ENCODE measurements around a stretch of chr5.

DNA sequence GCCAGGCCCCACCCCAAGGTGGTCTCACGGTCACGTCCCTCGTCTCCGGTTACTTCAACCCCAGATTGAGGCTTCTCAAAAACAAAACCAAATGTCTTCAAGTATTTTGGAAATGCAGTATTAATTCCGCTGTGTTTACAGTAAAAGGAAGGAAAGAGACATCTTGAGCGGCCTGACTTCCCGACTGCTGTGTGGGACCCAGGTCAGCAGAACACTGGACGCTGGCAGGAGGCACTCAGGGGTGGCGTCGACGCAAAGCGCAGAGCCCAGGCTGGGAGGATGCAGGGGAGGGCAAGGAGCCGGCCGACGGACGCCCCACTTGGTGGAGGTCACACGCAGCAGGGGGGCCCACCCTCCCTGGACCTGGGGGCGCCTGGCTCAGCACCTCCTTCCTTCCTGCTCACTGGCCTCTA lies 19.8 kb downstream of the SLC12A7 start:
- RAMPAGE, long total RNA, result no peak
- RRBS, 2 experiments, result no CpG with 5 or more reads among the region's 18 CpGs
CAGE:
- cytosol, long polyA minus RNA, result no peak
- cytosol, long polyA plus RNA, result no peak
- long polyA plus RNA, result no peak
- nucleolus, long total RNA, result no peak
- nucleus, long polyA plus RNA, result no peak
- nucleus, long total RNA, result no peak

DNA sequence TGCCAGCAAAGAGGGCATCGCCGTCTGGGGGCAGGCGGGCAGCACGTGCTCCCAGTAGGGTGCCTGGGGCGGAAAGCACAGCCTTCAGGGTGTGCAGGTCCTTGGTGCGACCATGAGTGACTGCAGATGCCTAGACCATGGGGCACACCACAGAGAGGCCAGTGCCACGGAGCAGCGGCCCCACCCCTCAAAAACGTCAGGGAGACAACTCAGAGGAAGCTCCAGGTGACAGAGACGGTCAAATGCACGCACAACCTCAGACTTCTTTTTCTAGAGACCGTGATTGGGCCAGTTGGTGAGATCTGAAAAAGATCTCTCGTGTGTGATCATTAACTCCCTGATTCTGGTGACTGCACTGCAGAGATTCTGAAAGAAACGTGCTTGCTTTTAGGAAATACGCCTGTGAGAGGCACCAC lies 16.1 kb downstream of the SLC12A7 start:
- RAMPAGE, long total RNA, result no peak
- RRBS, 2 experiments, result no CpG with 5 or more reads among the region's 15 CpGs
CAGE:
- cytosol, long polyA minus RNA, result no peak
- cytosol, long polyA plus RNA, result no peak
- long polyA plus RNA, result no peak
- nucleolus, long total RNA, result no peak
- nucleus, long polyA plus RNA, result no peak
- nucleus, long total RNA, result no peak

DNA sequence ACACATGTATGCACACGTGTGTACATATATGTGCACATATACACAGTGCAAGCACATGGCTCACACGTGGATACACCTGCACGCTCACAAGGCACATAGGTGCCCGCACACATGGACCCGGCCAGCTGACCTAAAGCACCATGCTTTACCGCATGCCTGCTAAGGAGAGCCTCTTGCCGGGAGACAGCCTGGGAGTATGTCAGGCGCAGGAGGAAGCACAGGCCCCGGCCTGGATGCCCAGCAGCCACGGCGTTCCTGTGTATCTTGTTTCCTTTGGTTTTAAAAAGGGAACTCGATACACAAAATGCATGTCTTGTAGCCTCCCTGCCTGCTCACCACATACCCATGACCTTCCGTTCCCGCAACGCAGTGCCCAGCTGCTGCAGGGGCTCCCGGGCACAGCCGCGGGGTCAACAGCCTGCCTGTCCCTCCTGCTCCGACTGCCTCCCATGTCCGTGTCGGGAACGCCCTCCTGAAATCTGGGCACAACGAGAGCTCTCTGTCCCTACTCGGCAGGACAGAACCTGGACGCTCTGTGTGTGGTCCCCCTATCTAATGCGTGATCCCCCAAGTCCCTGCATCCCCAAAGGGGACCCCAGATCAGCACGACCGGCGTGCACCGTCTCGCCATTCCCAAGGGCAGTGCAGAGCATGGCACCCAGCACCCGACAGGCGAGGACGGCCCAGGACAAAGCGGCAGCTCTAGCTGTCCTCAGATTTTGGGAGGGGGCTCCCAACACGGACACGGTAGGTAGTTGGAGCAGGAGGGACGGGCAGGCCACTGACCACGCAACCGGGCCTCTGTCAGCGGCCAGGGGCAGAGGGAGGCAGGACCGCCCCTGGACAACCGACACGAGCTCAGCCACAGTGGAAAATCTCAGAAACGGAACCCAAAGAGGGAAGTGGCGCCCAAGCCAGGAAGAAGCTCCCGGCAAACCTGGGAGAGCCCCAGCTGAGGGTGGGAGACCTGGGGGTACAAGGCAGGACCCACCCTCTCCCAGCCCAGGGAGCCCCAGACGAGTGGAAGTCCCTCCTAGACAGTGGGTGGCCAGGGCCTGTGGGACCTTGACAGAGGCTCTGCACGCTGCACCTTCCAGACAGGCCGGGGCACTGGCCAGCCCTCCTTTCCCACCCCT lies 3.4 kb downstream of the SLC12A7 start:
- RAMPAGE, long total RNA, result no peak
- RRBS, 2 experiments, result 24 to 54% methylated on average over 5 of the region's 50 CpGs
CAGE:
- cytosol, long polyA minus RNA, result no peak
- cytosol, long polyA plus RNA, result no peak
- long polyA plus RNA, result no peak
- nucleolus, long total RNA, result no peak
- nucleus, long polyA plus RNA, result no peak
- nucleus, long total RNA, result no peak

- RAMPAGE, long total RNA, result no peak
- RRBS, 2 experiments, result no CpG with 5 or more reads among the region's 13 CpGs
CAGE:
- cytosol, long polyA minus RNA, result no peak
- cytosol, long polyA plus RNA, result no peak
- long polyA plus RNA, result no peak
- nucleolus, long total RNA, result no peak
- nucleus, long polyA plus RNA, result no peak
- nucleus, long total RNA, result no peak
These were observed 29.9 kb downstream of the SLC6A18 start for GRCh38 chr5:1255037-1255462.

GRCh38 chr5:1291657-1292039 lies 3.2 kb downstream of the TERT start:
- RAMPAGE, long total RNA, result no peak
- RRBS, 2 experiments, result 80% methylated on average over 2 of the region's 19 CpGs; no CpG with 5 or more reads in 1 of the 2 experiments
CAGE:
- cytosol, long polyA minus RNA, result no peak
- cytosol, long polyA plus RNA, result no peak
- long polyA plus RNA, result no peak
- nucleolus, long total RNA, result no peak
- nucleus, long polyA plus RNA, result no peak
- nucleus, long total RNA, result no peak

- RAMPAGE, long total RNA, result no peak
- RRBS, 2 experiments, result 98% methylated on average over 2 of the region's 23 CpGs; no CpG with 5 or more reads in 1 of the 2 experiments
CAGE:
- cytosol, long polyA minus RNA, result no peak
- cytosol, long polyA plus RNA, result no peak
- long polyA plus RNA, result no peak
- nucleolus, long total RNA, result no peak
- nucleus, long polyA plus RNA, result no peak
- nucleus, long total RNA, result no peak
These were observed 23.4 kb upstream of the TERT start for GRCh38 chr5:1318193-1318725.

DNA sequence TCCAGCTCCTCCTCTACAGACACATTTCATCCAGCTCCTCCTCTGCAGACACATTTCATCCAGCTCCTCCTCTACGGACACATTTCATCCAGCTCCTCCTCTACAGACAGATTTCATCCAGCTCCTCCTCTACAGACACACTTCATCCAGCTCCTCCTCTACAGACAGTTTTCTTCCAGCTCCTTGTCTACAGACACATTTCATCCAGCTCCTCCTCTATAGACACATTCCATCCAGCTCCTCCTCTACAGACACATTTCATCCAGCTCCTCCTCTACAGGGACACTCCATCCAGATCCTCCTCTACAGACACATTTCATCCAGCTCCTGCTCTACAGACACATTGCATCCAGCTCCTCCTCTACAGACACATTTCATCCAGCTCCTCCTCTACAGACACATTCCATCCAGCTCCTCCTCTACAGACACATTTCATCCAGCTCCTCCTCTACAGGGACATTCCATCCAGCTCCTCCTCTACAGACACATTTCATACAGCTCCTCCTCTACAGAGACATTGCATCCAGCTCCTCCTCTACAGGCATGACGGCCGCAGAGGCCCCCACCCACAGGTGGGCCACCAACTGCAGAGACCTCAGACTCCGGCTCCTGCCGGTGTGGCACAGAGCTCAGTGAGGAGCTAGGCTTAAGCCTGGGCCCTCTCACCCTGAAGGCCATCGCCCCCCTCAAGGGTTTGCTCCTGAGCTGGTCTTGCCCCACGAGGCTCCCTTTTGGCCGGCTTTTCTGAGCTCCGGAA lies 16.2 kb downstream of the CLPTM1L start:
- RAMPAGE, long total RNA, result no peak
- RRBS, 2 experiments, result no CpG with 5 or more reads among the region's 9 CpGs
CAGE:
- cytosol, long polyA minus RNA, result no peak
- cytosol, long polyA plus RNA, result no peak
- long polyA plus RNA, result no peak
- nucleolus, long total RNA, result no peak
- nucleus, long polyA plus RNA, result no peak
- nucleus, long total RNA, result no peak

- RAMPAGE, long total RNA, result no peak
- RRBS, 2 experiments, result 18 to 35% methylated on average over 5 to 12 of the region's 23 CpGs
CAGE:
- cytosol, long polyA minus RNA, result no peak
- cytosol, long polyA plus RNA, result no peak
- long polyA plus RNA, result no peak
- nucleolus, long total RNA, result no peak
- nucleus, long polyA plus RNA, result no peak
- nucleus, long total RNA, result no peak
These were observed 35.3 kb upstream of the CLPTM1L start for GRCh38 chr5:1380146-1380606.

DNA sequence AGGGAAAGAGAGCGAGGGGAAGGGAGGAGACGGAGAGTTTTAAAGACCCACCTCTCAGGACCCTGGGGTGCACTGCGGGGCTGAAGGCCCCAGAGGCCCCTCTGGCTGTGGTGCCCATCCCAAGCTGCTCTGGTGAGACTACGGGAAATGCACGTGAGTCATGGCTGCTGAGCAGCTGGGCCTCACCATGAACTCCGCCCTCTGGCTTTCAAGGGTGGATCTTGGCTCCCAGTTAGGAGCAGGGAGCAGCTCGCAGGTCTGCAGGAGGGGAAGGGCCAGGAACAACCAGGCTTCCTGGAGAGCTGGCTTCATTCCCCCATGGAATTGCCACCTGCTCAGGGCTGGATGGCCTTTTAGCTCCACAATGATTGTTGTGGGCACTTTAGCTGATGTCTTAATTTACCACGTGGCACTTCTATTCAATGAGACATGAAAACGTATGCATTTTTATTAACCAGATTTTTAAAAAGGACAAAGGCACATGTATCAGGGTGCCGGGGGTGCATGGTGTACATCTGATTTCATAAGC lies 7.7 kb downstream of the SLC6A3 start:
- RAMPAGE, long total RNA, result no peak
- RRBS, 2 experiments, result 52% methylated on average over 1 of the region's 10 CpGs; no CpG with 5 or more reads in 1 of the 2 experiments
CAGE:
- cytosol, long polyA minus RNA, result no peak
- cytosol, long polyA plus RNA, result no peak
- long polyA plus RNA, result no peak
- nucleolus, long total RNA, result no peak
- nucleus, long polyA plus RNA, result no peak
- nucleus, long total RNA, result no peak

GRCh38 chr5:1461408-1462028 lies 16.3 kb upstream of the SLC6A3 start:
- RAMPAGE, long total RNA, result no peak
- RRBS, 2 experiments, result no CpG with 5 or more reads among the region's 14 CpGs
CAGE:
- cytosol, long polyA minus RNA, result no peak
- cytosol, long polyA plus RNA, result no peak
- long polyA plus RNA, result no peak
- nucleolus, long total RNA, result start-site peak on the minus strand at chr5:1461486-1461513, 137 reads; start-site peak on the minus strand at chr5:1461624-1461640, 27 reads; start-site peak on the minus strand at chr5:1461699-1461713, 31 reads; start-site peak on the minus strand at chr5:1461879-1461972, 26 reads
- nucleus, long polyA plus RNA, result no peak
- nucleus, long total RNA, result no peak

GRCh38 chr5:1480228-1480800 lies 35.1 kb upstream of the SLC6A3 start:
- RAMPAGE, long total RNA, result no peak
- RRBS, 2 experiments, result no CpG with 5 or more reads among the region's 20 CpGs
CAGE:
- cytosol, long polyA minus RNA, result no peak
- cytosol, long polyA plus RNA, result no peak
- long polyA plus RNA, result no peak
- nucleolus, long total RNA, result no peak
- nucleus, long polyA plus RNA, result no peak
- nucleus, long total RNA, result no peak

DNA sequence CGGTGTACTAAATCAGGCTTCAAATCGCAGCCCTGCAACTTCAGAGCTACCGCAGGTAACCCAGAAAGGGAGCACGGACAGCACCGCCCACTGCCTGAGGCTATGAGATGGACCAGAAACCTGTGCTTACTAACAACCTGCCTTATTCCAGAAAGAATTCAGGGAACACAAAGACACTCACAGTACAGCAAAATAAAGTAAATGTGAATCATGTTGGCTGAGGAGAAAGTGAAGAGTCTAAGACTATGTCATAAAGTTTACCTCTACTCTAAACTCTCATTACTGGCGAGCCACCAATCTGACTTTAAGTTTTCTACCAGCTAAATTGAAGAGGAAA lies 106.0 kb upstream of the LPCAT1 start:
- RAMPAGE, long total RNA, result no peak
- RRBS, 2 experiments, result no CpG with 5 or more reads among the region's 6 CpGs
CAGE:
- cytosol, long polyA minus RNA, result no peak
- cytosol, long polyA plus RNA, result no peak
- long polyA plus RNA, result no peak
- nucleolus, long total RNA, result no peak
- nucleus, long polyA plus RNA, result no peak
- nucleus, long total RNA, result no peak

GRCh38 chr5:1633303-1633544 lies 109.5 kb upstream of the LPCAT1 start:
- RAMPAGE, long total RNA, result no peak
- RRBS, 2 experiments, result 0 to 2% methylated on average over 3 of the region's 15 CpGs
CAGE:
- cytosol, long polyA minus RNA, result no peak
- cytosol, long polyA plus RNA, result no peak
- long polyA plus RNA, result no peak
- nucleolus, long total RNA, result no peak
- nucleus, long polyA plus RNA, result no peak
- nucleus, long total RNA, result no peak

DNA sequence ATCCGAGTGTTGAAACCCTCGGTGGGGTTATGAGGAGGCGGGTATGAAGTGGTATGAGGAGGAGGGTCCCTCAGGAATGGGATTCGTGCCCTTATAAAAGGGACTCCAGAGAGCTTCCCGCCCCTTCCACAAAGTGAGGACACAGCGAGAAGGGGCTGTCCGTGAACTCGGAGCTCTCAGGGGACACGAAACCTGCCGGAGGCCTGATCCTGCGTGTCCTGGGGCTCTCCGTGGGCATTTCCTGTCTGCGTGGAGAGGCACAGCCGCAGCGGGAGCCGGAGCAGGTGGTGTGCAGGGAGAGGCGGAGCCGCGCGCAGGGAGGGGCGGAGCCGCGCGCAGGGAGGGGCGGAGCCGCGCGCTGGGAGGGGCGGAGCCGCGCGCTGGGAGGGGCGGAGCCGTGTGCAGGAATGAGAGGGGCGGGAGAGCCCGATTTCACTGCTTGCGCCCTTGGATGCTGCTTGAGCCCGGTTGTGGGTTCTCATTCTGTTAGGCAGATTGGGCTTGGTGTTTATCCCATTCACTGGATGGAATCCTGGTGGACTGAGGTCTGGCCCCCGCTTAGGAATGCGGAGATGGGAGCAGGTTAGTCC lies 26.6 kb downstream of the NDUFS6 start:
- RAMPAGE, long total RNA, result no peak
- RRBS, 2 experiments, result 17 to 98% methylated on average over 7 of the region's 40 CpGs
CAGE:
- cytosol, long polyA minus RNA, result no peak
- cytosol, long polyA plus RNA, result no peak
- long polyA plus RNA, result no peak
- nucleolus, long total RNA, result no peak
- nucleus, long polyA plus RNA, result no peak
- nucleus, long total RNA, result no peak

DNA sequence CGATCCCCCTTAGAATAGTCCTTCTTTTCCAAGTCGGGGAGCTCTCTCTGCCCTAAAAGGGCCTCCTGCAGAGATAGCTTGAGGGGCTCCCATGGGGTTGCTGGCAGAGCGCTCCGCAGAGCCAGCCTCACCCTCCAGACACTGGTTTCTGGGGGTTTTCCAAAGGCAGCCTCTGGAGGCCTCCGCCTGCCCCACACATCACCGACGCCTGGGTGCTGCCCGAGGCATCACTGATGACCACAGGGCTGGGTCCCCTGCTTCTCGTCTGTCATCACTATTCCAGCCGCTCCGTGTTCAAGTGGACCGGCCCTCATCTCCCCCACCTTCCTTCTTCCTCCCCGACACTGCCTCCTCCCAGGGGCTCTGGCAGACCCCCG lies 64.0 kb upstream of the IRX4 start:
- RAMPAGE, long total RNA, result no peak
- RRBS, 2 experiments, result 19 to 22% methylated on average over 1 of the region's 14 CpGs
CAGE:
- cytosol, long polyA minus RNA, result no peak
- cytosol, long polyA plus RNA, result no peak
- long polyA plus RNA, result no peak
- nucleolus, long total RNA, result no peak
- nucleus, long polyA plus RNA, result no peak
- nucleus, long total RNA, result no peak

DNA sequence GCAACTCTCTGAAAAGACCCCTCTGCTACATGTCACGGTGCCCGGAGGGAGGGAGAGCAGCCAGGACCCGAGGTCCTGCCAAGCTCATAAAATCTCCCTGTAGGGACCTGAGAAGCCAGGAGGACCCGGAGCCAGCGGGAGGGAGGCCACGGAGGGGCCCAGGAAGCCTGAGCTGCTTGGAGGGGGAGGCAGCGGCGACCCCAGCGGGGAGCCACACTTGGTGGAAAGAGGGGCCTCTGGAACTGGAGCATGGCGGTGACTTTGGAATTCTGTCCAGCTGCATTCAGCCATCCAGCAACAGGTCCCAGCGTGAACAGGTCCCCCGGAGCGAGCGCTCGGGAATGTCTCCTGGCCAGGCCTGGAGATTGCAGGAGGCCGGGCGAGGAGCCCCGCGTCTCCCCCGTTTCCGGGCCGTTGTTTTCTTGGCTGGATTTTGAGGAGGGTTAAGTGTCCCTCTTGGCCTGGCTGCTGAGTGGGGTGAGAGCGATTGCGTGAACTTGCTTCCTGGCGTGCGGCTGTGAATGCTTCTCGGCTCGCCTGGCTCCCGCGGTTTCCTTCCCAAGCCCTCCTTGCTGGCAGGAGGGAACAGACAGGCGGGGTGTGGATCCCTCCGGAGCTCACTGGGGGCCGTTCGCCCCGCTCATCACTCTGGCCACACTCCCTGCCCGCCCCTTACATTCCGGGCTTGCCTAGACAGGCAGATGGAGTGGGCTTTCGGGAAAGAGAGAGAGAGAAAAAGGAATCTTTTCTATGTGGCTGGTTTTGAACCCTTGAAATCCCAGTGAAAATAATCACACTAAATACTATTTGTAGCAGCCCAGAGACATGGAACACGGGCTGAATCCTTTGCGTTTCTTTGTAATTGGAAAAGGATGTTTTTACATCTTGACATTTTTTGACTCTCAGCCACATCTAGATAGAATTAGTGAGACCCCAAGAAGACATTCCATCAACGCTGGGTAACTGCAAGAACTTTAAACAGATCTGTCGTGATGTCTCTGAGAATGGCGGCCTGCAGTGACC lies 125.4 kb upstream of the IRX4 start:
- RAMPAGE, long total RNA, result no peak
- RRBS, 2 experiments, result 42 to 64% methylated on average over 14 of the region's 43 CpGs
CAGE:
- cytosol, long polyA minus RNA, result no peak
- cytosol, long polyA plus RNA, result no peak
- long polyA plus RNA, result no peak
- nucleolus, long total RNA, result no peak
- nucleus, long polyA plus RNA, result no peak
- nucleus, long total RNA, result no peak

- RAMPAGE, long total RNA, result no peak
- RRBS, 2 experiments, result 3 to 21% methylated on average over 1 of the region's 11 CpGs
CAGE:
- cytosol, long polyA minus RNA, result no peak
- cytosol, long polyA plus RNA, result no peak
- long polyA plus RNA, result no peak
- nucleolus, long total RNA, result no peak
- nucleus, long polyA plus RNA, result no peak
- nucleus, long total RNA, result no peak
These were observed 349.6 kb upstream of the IRX2 start for GRCh38 chr5:3101005-3101629.

DNA sequence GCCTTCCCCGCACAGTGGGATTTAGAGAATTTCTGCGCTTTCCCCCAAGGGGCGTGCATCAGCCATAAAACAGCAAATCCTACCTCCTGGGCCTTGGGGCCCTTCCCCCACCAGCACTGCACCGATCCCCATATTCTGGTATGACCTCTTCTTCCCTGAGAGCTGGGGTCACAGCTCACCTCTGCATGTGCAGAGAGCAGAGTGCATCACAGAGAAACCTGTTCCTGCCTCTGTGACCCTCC lies 308.3 kb upstream of the IRX1 start:
- RAMPAGE, long total RNA, result no peak
- RRBS, 2 experiments, result no CpG with 5 or more reads among the region's 4 CpGs
CAGE:
- cytosol, long polyA minus RNA, result no peak
- cytosol, long polyA plus RNA, result no peak
- long polyA plus RNA, result no peak
- nucleolus, long total RNA, result no peak
- nucleus, long polyA plus RNA, result no peak
- nucleus, long total RNA, result no peak

GRCh38 chr5:3591153-3591595 lies 4.5 kb upstream of the IRX1 start:
- RAMPAGE, long total RNA, result no peak
- RRBS, 2 experiments, result 27 to 60% methylated on average over 8 of the region's 36 CpGs
CAGE:
- cytosol, long polyA minus RNA, result no peak
- cytosol, long polyA plus RNA, result no peak
- long polyA plus RNA, result no peak
- nucleolus, long total RNA, result no peak
- nucleus, long polyA plus RNA, result no peak
- nucleus, long total RNA, result no peak

DNA sequence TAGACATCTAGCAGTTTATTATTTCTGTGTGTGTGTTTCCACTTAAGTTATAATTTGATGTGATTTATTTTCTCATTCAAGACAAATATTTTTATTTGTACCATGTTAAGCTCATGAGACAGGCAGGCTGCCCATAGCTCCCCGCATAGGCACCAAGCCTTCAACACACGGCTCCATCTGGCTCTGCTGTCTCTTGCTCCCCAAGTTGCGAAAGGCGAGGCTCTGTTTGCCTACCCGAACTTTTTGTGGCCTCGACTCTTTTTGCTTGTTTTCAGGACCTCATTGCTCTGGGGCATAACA lies 239.0 kb upstream of the ADAMTS16 start:
- RAMPAGE, long total RNA, result no peak
- RRBS, 2 experiments, result no CpG with 5 or more reads among the region's 6 CpGs
CAGE:
- cytosol, long polyA minus RNA, result no peak
- cytosol, long polyA plus RNA, result no peak
- long polyA plus RNA, result no peak
- nucleolus, long total RNA, result no peak
- nucleus, long polyA plus RNA, result no peak
- nucleus, long total RNA, result no peak

Data from GM12878 (cell line).